Foreskin fibroblast (primary cell): ENCODE measurements around a stretch of chr1.

DNA sequence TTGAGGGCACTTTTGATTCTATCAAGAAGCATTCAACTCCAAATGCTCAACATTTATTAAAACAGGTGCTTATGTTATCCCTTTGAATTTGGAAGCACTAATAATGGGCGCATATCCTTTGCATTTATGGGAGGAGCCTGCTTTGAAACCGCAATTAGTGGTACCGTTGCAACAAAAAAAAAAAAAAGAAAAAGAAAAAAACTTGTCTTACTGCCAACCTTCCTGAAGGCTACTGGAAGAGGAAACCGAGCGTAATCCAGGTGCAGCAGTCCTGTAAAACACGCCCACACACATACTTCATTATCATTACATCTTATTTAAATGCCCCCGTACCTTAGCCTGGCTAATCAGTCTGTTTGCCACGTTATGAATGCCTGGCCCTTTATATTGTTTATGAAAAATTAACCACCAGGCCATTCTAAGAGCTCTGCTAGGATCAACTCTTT, 669 bp upstream of the ZNF281 start:
- RRBS, result no CpG with 5 or more reads among the region's 8 CpGs

DNA sequence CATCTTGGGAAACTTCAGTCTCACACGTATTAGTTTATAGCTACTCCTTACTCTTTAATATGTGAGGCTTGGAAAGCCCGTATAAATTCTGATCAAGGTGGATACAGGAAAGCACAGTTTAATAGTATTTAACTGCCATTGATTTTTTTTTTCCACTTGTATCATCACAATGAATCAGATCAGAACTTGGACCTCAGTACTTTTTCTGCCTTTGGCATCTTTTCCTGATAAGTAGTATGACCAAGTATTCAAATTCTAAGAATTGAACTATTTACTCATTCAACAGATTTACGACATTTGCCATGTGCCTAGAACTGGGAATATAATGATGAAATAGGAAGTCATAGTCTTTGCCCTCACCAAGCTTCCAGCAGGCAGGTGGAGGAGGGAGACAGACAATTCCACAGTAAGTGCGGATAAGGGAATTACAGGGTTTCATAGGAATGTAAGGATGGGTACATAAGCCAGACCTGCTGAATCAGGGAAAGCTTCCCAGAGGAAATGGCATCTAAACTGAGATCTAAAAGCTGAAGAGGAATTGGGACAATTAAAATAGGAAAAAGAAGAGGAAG, 5.1 kb upstream of the DDX59 start:
- RRBS, result no CpG with 5 or more reads among the region's 4 CpGs

GRCh38 chr1:200899918-200900236, 5.2 kb downstream of the INAVA start:
- RRBS, result no CpG with 5 or more reads among the region's 6 CpGs

GRCh38 chr1:200993346-200993634, 30.2 kb downstream of the KIF21B start:
- RRBS, result no CpG with 5 or more reads among the region's 5 CpGs

DNA sequence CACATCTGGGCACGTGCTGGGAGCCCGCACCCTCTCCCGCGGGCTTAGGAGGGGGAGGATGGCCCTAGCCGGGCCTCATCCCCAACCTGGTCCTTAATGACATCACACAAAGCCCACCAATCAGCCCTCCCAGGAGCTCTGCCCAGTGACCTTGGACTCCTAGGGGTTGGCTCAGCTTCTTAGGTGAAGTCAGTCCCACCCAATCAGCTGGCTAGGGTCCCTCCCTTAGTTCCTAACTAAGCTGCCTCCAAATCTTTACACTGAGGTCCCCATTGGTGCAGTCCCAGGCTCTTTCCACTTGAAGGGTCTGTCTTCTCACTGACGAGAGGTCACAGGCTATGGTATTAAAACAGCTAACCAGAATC, 9.0 kb downstream of the KIF21B start:
- RRBS, result no CpG with 5 or more reads among the region's 6 CpGs

GRCh38 chr1:201171072-201171784, 17.0 kb upstream of the TMEM9 start:
- RRBS, result 1% methylated on average over 12 of the region's 47 CpGs

- RRBS, result no CpG with 5 or more reads among the region's 10 CpGs
Measured at GRCh38 chr1:201301727-201302388, 18.6 kb downstream of the PKP1 start.

DNA sequence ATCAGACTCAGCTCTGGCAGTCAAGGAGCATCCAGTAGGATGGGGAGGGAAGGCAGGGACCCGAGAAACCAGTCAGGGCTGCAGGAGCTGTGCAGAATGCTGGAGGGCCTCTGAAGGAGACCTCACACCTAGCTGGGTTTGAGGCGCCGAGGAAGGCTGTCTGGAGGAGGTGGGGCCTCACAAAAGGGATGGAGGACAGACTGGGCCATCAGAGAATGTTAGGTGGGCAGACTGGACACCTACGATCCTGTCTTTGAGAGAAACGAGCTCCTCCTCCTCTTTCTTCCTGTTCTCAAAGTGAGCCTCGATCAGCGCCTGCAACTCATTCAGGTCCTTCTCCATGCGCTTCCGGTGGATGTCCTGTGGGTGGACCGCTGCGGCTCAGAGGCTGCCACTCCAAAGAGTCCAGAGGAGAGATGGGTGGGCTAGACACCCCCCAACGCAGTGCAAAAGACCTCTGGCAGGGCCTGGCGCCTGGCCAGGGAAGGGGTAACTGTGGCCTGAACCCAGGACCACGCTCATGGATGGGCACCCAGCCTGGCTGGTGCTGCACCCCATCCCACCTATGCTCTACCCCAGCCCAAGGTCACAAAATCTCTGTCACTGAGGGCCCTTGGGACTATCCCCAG, 12.4 kb downstream of the TNNT2 start:
- RRBS, result no CpG with 5 or more reads among the region's 14 CpGs

DNA sequence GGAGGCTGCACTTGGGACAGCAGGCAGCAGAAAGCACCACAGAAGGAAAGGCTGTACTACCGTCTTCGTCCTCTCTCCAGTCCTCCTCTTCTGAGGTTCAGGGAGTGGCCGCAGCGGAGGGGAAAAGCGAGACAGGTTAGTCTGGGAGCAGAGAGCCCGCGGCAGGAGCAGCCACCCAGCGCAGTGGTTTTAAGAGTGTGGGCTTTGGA, 7.8 kb downstream of the TNNT2 start:
- RRBS, result no CpG with 5 or more reads among the region's 8 CpGs

DNA sequence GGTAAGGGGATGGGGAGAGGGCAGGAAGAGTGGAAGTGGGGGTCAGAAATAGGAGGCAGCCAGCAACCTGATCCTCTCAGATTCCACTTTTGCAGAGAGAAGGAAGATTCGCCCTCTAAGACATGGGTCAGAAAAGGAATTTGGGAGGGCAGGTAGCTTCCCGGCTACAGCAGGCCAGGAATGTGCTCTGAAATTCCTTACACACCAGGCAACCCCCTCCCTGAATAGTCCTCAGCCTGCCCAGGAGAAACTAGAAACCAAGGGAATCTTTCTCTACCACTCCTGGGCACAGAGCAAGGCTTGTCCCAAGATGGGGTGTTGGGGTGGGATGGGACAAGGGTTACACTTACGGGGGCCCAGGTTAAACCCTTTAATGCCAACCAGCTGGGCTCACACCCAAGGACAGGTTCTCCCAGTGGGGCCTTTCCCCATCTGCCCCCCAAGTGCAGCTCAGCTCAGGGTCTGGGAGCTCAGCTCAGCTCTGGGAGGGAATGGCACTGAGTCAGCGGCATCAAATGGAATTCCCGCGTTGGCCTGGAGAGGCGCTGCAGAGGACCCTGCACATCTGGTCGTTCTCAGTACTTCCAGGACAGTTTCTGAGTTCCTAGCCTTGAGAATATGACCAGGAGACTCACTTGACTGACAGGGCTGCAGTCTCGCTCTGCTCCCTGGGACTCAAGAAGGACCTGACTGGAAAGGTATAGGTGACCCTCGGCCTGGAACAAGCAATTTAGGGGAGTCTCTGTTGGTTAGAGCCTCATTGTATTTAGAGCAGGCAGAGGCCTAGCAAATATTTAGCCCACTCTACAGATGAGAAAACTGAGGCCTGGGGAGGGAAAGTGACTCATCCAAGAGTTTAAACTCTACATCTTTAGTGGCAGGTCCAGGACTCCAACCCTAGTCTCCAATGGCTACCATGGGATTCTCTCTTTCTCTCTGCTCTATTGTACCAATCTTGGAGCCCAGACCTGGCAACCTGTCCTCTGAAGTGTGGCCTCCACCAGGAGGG, 680 bp downstream of the TNNT2 start:
- RRBS, result no CpG with 5 or more reads among the region's 10 CpGs

- RRBS, result 1% methylated on average over 29 of the region's 102 CpGs
Measured at GRCh38 chr1:201647765-201648978, 109.2 kb downstream of the NAV1 start.

GRCh38 chr1:201731145-201732162, 97.5 kb upstream of the IPO9 start:
- RRBS, result no CpG with 5 or more reads among the region's 12 CpGs

DNA sequence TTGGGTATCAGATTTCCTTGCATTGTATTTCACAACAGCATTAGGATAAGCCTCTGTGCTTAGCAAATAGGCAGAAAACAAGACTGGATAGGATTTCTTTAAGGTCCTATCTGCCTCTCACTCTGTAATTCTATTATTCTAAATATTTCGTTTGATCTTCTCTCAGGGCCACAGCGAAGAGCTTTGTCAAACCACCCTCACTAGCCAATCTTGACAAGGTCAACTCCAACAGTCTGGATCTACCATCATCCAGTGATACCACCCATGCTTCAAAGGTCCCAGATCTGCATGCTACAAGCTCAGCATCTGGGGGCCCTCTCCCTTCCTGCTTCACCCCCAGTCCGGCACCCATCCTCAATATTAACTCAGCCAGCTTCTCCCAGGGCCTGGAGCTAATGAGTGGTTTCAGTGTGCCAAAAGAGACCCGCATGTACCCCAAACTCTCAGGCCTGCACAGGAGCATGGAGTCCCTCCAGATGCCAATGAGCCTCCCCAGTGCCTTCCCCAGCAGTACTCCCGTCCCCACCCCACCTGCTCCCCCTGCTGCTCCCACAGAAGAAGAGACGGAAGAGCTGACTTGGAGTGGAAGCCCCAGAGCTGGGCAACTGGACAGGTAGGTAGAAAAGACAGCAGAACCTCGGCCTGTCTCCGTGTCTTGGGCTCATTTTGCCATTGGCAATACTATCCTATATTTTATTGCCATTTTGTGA, 45.6 kb upstream of the IPO9 start:
- RRBS, result no CpG with 5 or more reads among the region's 8 CpGs

GRCh38 chr1:201791243-201791879, 37.6 kb upstream of the IPO9 start:
- RRBS, result no CpG with 5 or more reads among the region's 6 CpGs

DNA sequence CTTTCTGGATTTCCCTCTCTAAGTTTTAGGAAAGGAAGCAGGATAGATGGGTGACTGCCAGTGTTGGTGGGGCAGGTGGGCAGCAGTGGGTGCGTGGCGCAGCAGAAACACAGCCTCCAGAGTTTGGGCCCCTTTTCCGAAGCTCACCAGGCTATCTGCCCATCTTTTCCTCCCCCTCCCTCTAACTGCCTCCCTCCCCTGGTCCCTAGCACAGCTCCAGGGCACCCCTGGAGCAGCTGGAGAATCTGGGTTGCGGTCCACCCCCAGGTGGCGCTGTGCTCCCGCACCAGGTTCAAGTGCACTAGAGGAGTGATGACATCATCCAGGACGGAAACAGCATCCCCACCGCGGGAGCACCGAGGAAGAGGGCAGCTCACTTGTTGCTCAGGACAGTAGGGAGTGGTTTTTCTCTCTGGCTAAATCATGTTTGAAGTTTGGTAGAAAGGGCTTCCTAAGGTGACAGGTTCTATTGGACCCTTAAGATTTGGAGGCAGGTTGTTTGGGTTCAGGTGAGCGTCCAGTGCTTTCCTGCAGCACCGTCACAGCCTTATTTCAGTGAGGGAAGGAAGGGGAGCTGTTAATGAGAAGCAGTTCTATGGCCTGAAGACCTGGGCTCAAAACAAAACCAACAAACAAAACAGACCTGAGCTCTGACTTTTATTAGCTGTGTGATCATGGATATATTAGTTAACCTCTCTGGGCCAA, 7.3 kb downstream of the SHISA4 start:
- RRBS, result no CpG with 5 or more reads among the region's 12 CpGs

DNA sequence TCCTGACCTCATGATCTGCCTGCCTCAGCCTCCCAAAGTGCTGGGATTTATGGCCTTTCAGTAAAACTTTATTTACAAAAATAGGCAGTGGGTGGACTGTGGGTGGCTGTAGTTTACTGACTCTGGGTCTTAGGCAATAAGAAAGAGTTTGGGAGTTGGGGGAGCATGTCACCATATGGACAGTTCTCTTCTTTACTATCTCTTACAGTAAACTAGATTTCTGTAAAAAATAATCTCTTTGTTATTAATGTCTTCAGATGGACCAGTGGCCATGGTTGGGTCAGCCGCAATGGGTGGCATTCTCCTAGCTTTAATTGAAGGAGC, 9.8 kb downstream of the TIMM17A start:
- RRBS, result no CpG with 5 or more reads among the region's 1 CpG

- RRBS, result no CpG with 5 or more reads among the region's 10 CpGs
Measured at GRCh38 chr1:201970644-201971446, 11.6 kb upstream of the RNPEP start.

DNA sequence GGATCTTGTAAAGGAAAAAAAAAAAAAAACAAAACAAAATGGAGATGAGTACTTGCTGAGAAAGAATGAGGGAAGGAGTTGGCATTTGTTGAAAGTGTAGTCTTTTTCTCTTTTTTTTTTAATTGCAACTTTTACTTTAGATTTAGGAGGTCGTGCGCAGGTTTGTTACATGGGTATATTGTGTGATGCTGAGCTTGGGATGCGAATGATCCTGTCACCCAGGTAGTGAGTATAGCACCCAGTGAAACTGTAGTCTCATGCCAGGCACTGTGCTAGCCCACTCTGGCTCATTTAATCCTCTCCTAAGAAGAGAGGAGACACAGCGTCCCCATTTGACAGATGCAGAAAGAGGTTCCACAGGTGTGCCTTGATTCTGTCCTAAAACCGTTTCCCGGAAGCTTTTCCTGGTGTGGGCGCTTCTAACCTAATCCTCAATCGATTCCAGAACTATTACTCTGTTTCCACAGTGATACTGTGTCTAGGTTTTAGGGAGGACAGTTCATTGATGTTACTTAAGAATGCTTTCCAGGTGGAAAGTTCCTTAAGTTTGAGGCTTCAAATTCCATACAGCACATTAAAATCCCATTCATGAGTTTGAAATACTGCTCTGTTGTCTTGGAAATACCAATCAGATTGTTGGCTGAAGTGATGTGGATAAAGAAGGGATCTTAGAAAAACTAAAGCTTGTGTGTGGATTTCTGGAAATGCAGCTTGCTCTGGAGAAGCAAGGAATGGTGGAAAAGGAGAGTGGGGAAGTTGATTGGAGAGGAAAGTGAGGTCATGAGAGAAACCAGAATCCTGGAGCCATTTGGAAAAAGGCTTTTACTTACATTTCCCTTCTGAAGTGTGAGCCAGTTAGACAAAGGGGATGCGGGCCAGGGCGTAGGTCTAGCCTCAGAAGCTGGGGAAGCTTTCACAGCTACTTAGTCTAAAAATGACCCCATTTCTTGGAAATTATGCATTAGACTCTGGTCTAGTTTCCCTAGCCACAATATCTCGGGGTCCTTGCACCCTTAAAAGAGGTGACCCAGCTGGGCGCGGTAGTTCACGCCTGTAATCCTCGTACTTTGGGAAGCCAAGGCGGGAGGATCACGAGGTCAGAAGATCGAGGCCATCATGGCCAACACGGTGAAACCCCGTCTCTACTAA, 6.5 kb downstream of the ELF3 start:
- RRBS, result no CpG with 5 or more reads among the region's 20 CpGs

DNA sequence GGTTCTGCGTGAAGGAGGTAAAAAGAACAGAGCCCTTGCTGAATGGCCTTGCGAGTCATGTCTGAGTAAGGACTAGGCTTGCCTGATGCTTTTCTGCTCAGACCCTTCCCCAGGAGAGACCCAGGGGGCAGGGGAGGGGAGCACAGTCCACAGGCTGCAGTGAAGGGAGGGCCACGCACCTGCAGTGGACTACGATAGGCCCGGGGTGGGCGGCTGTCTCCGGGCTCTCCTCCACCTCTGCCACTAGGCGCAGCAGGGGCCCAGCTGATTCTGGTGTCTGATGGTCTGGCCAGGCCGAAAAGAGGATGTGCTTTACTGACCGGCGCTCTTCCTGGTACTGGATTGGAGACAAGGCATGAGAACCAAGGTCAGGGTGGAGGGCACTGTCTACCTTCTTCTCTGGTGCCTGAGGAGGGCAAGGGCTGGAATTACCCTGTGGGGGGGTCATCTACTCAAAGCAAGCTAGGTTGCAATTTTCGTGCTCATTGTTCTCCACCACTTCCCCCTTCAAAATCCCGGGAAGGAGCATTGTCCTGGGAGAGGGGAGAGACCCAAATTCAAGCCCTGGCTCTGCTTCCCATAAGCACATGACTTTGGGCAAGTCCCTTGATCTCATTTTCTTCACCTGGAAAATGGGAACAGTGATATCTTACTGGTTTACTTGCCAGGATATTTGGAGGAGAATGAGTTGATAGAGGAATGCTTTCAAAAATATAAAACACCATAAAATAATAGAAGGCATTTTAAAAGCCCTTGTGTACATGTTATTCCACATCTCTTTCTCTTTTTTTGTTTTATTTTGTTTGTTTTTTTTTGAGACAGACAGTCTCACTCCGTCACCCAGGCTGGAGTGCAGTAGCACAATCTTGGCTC, 7.8 kb downstream of the PTPN7 start:
- RRBS, result 81% methylated on average over 4 of the region's 14 CpGs

GRCh38 chr1:202157666-202158258, 2.6 kb downstream of the PTPN7 start:
- RRBS, result no CpG with 5 or more reads among the region's 11 CpGs